Urinary bladder (tissue), 3 donors: ENCODE measurements around a stretch of chr12.

- PRO-cap = no peak
- RAMPAGE, long total RNA = no peak
Observed at GRCh38 chr12:6565886-6566686, 2.0 kb downstream of the NOP2 start.

DNA sequence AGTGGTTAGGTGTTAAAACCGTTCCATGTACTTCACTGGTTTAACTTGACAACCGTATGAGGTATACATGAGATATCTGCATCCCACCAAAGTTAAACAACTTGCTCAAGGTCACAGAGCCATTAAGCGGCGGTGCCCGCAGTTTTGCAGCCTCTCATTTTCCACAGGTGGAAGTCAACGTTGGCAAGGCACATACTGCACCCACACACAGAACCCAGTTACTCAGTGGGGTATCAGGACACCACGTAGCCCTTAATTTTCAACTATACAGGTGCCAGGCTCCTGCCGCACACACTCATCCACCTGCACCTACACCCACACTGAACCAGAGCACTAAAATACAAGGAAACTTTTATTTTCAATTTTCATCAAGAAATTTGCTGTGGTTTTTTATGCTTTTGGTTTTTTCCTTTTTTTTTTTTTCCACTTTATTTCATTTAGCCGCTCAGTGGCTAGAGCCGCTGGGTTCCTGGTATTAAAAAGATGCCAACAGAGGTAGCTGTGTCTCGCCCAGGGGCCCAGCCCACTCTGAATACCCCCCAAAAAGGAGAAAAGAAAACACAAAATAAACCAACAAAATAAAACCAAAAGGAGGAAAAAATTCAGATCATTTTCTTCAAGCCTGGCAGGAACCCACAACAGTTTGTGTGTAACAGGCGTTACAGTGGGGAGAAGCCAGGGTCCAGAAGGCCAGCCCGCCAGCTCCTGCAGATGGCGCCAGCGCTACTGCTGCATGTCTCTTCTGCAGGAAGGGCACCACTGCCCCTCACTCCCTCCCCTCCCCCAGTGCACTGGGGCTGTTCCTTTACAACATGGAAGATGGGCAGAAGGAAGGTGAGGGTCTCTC is 1.9 kb upstream of the NOP2 start:
- PRO-cap = no peak
- RAMPAGE, long total RNA = no peak

GRCh38 chr12:6591174-6591905 is 15.8 kb downstream of the CHD4 start:
- PRO-cap = no peak
- RAMPAGE, long total RNA = no peak

- PRO-cap = unidirectional peak, plus-strand start at chr12:6603273
- RAMPAGE, long total RNA = no peak
Observed at GRCh38 chr12:6602449-6603679, 4.3 kb downstream of the CHD4 start.

- PRO-cap = unidirectional peak, plus-strand start at chr12:6608054
- RAMPAGE, long total RNA = no peak
Observed at GRCh38 chr12:6607973-6608891, 1.1 kb upstream of the CHD4 start.

DNA sequence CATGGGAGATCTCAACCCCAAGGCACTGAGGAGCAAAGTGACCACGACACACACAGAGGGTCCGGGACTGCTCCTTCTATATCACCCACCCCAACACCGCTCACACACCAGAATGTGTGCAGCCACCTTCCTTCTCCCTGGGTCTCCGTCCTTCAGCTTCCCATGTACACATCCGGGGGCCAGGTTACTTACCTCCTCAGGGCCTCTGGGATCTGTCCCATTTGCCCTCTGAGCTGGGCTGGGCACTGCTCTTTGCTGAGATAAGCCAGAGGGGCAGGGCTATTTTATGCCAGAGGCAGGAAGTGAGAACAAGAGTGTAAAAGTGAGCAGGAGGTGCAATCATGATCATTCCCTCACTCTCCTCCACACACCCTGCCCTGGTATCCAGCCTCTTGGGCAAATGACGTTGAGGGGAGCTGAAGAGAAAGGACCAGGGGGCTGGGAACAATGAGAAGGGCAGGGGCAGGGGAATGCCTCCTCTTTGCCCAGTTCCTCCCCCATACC is 4.3 kb downstream of the LPAR5 start:
- PRO-cap = no peak
- RAMPAGE, long total RNA = no peak

- PRO-cap = no peak
- RAMPAGE, long total RNA = no peak
Observed at GRCh38 chr12:6744689-6745421, 8.1 kb downstream of the MLF2 start.

- PRO-cap = bidirectional peak, plus-strand start at chr12:6767073, minus-strand start at chr12:6766884; bidirectional peak, plus-strand start at chr12:6767230, minus-strand start at chr12:6767148
- RAMPAGE, long total RNA = no peak
Observed at GRCh38 chr12:6766797-6767404, 738 bp downstream of the PTMS start.

GRCh38 chr12:6791742-6792971 is 2.8 kb downstream of the CD4 start:
- PRO-cap = unidirectional peak, minus-strand start at chr12:6792726
- RAMPAGE, long total RNA = no peak

DNA sequence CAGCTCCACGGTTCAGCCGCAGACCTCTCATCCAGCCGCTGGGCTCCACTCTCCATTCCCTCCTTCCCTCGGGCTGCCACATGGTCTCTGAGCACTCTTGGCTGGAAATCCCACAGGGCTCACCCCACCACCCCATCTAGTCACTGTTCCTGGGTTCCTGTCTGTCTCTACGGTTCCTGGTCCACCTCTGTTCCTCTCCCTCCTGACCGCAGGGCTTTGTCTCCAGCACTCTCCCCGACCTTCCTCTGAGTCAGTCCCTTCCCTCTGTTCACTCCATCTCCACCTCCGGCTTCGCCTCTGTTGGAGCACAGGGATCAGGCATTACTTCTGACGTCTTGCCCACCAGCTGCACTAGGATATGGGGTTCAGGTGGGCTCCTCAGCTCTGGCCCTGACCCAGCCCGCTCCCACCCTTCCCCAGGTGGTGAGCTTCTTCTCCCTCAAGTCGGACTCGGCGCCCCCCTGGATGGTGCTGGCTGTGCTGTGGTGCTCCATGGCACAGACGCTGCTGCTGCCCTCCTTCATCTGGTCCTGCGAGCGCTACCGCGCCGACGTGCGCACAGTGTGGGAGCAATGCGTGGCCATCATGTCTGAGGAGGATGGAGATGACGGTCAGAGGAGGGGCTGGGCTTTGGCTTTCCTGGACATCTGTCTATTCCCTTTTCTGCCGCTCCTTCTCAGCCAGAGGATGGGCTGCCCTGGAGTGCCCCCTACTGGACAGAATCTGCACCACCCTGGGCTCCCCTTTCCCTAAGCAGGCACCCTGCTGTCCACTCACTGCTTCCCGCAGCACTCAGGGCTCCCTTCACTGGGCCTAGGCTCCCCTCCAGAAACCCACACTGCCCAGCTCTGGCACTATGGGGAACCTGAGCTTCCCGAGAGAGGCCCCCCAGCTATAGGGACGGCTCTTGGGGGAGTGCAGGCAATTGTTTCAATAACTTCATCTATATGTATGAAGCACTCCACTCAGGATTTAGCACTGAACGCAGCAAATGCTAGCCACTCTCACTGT is 2.8 kb upstream of the P3H3 start:
- PRO-cap = no peak
- RAMPAGE, long total RNA = no peak

GRCh38 chr12:6866686-6867004 is 686 bp upstream of the TPI1 start:
- PRO-cap = no peak
- RAMPAGE, long total RNA = no peak

DNA sequence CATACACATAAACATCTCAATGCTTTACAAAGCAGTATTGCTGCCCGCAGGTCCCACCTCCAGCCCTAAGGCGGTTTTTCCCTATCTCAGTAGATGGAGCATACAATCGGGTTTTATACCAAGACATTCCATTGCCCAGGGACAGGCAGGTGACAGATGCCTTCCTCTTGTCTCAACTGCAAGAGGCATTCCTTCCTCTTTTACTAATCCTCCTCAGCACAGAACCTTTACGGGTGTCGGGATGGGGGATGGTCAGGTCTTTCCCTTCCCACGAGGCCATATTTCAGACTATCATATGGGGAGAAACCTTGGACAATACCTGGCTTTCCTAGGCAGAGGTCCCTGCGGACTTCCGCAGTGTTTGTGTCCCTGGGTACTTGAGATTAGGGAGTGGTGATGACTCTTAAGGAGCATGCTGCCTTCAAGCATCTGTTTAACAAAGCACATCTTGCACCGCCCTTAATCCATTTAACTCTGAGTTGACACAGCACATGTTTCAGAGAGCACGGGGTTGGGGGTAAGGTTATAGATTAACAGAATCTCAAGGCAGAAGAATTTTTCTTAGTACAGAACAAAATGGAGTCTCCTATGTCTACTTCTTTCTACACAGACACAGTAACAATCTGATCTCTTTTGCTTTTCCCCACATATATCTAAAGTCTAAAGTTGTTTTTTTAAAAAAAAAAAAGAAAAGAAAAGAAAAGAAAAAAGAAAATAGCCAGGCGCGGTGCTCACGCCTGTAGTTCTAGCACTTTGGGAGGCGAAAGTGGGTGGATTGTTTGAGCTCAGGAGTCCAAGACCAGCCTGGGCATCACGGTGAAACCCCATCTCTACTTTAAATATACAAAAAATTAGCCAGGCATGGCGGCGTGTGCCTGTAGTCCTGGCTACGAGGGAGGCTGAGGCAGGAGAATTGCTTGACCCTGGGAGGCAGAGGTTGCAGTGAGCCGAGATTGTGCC is 13.4 kb upstream of the SPSB2 start:
- PRO-cap = no peak
- RAMPAGE, long total RNA = no peak

DNA sequence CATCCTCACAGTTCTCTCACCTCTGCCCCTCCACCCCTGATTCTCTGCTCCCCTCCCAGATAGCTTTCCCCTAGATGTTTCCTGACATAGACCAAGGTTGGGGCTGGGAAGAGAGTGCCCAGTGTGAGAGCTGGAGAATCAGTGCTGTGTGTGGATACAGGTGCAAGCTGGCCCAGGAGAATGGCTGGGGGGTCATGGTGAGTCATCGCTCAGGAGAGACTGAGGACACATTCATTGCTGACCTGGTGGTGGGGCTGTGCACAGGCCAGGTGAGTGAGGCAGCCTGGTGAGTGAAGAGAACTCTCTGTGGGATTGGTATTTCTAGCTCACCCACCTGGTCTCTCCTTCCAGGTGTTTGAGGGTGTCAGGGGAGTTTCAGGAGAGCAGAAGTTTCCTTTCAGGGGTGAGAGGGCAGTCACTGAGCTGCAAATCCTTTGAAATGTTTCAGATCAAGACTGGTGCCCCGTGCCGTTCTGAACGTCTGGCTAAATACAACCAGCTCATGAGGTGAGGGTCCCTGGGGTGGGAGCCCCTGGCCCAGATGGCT is 5.8 kb upstream of the ATN1 start:
- PRO-cap = no peak
- RAMPAGE, long total RNA = no peak

GRCh38 chr12:6923818-6924744 is 3.7 kb upstream of the ATN1 start:
- PRO-cap = unidirectional peak, plus-strand start at chr12:6924534
- RAMPAGE, long total RNA = no peak

DNA sequence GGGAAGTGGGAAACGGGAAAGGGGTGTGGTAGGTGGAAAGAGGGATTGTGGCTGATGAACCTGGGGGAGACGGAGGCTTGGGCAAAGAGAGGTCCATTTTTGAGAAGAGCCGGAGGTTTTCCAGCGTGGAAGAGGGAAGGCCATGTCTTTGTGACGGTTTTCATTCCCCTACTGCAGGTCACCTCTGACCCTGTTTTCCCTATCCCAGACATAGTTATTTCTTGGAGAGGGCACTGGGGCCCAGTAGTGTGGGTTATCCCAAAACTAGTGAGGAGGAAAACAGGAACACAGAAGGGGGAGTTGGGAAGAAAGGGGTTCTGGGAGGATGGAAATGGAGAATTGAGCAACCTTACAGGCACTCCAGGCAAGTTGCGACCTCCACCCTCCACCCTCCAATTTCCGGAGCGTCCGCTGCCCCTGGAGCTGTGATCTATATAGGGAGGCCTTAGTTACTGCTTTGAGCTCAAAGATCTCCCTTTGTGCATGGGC is 1.2 kb downstream of the ATN1 start:
- PRO-cap = no peak
- RAMPAGE, long total RNA = no peak

DNA sequence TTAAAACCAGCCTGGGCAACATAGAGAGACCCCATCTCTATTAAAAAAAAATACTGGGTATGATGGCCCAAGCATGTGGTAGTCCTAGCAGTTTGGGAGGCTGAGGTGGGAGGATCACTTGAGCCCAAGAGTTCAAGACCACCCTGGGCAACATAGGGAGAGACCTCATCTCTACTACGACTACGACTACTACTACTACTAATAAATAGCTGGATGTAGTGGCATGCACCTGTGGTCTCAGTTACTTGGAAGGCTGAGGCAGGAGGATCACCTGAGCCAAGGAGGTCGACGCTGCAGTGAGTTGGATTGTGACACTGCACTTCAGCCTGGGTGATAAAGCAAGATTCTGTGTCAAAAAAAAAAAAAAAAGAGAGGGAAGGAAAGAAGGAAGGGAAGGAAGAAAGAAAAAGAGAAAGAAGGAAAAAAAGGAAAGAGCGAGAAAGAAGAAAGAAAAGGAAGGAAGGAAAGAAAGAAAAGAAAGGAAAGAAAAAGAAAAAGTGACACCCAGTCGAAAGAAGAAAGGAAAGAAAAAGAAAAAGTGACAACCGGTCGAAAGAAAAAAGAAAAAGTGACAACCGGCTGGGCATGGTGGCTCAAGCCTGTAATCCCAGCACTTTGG is 3.0 kb upstream of the PTPN6 start:
- PRO-cap = no peak
- RAMPAGE, long total RNA = no peak

GRCh38 chr12:6949179-6949680 is 1.9 kb upstream of the PTPN6 start:
- PRO-cap = no peak
- RAMPAGE, long total RNA = no peak

- PRO-cap = no peak
- RAMPAGE, long total RNA = no peak
Observed at GRCh38 chr12:6950929-6951153, 315 bp upstream of the PTPN6 start.

- PRO-cap = no peak
- RAMPAGE, long total RNA = no peak
Observed at GRCh38 chr12:6955874-6956799, 5.0 kb downstream of the PTPN6 start.

DNA sequence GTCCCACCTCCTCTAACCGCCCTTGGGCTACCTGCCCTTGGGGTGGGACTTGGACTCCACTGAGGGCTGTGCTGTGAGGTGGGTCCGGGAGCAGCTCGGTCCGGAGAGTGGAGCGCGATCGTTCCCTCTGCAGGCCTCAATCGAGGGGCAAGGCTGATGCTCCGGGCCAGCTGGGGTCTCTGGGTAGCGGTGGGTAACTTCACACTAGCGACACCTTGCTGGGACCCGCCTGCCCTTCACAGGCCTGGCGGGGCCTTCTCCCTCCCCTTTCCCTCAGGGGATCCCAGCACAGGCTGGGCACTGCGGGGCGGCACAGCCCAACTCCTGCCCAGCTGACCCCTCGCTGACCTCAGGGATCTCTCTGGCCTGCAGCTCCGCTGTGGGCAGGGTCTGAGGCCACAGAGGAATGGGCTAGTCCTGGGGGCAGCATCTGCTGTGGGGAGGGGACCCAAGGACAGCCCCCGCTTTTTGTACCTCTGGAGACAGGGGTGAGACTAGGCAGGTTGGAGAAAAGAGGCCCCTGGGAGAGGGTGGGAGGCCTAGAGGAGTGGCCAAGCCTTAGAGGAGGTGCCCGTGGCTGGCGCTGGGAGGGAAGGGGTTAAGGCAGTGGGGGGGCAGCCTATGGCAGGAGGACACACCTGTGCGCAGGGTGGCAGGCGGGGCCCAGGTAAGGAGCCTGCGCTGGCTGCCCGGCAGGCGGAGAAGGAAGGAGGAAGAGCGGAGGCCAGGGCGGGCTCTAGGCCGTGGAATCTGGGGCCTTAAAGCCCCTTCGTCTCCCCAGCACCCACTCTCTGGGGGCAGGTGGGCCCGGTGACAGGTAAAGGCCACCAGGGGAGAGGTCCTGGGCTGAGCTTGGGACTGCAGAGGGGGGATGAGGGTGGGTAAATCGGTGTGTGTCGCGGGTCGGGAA is 7.7 kb downstream of the PHB2 start:
- PRO-cap = unidirectional peak, plus-strand start at position 699 of the sequence
- RAMPAGE, long total RNA = start-site peak on the plus strand centred at position 695 of the sequence, 29 bp wide, 378 and 54 reads in 2 replicates